Right atrium auricular region (tissue), 2 donors: ENCODE measurements around a stretch of chr12.

DNA sequence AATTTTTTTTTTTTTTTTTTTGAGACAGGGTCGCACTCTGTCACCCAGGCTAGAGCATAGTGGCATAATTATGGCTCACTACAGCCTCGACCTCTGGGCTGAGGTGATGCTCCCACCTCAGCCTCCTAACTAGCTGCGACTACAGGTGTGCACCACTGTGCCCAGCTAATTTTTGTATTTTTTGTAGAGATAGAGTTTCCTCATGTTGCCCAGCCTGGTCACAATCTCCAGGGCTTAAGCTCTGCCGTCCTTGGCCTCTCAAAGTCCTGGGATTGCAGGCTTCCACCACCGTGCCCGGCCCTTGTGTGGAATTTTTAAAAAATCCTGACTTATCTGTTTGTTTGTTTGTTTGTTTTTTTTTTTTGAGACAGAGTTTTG is 73.8 kb downstream of the RASSF3 start:
- PRO-cap, result no peak
- RAMPAGE, long total RNA, 2 experiments, result no peak in any of the 2 experiments

DNA sequence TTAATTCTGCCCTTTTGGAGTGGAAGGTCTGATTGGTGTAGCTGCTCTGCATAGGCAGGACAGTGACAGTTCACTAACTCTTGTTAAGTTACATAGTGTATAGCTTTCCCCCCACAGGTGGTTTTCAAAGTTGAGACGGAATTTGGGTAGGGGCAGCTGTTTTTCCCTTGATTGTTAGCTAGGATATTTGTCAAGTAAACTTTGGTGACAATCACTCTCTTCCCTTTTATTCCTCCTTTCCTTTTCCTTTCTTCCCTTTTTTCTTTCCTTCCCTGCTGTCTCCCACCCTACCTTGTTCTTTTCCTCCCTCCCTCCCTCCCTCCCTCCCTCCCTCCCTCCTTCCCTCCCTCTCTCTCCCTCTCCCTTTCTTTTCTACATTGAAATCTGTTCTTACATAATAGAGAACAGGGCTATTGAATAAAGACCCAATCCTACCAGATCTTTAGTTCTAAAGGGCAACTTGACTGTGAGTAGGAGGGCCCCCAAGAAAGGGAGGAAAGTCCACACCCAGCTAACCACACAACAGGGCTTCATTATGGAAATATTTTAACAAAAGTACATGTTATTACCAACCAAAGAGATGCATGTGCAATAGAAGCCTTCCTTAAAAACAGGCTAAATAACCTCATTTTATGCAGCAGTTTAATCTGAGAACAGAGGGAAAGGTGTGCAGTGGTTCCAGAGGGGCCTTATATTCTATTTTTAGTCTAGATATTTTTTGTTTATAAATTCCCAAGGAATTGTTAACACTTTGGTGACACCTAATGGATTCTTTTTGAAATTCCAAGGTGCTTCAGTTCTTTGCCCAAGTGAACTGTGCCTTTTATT is 63.2 kb downstream of the GNS start:
- PRO-cap, result no peak
- RAMPAGE, long total RNA, 2 experiments, result no peak in any of the 2 experiments

DNA sequence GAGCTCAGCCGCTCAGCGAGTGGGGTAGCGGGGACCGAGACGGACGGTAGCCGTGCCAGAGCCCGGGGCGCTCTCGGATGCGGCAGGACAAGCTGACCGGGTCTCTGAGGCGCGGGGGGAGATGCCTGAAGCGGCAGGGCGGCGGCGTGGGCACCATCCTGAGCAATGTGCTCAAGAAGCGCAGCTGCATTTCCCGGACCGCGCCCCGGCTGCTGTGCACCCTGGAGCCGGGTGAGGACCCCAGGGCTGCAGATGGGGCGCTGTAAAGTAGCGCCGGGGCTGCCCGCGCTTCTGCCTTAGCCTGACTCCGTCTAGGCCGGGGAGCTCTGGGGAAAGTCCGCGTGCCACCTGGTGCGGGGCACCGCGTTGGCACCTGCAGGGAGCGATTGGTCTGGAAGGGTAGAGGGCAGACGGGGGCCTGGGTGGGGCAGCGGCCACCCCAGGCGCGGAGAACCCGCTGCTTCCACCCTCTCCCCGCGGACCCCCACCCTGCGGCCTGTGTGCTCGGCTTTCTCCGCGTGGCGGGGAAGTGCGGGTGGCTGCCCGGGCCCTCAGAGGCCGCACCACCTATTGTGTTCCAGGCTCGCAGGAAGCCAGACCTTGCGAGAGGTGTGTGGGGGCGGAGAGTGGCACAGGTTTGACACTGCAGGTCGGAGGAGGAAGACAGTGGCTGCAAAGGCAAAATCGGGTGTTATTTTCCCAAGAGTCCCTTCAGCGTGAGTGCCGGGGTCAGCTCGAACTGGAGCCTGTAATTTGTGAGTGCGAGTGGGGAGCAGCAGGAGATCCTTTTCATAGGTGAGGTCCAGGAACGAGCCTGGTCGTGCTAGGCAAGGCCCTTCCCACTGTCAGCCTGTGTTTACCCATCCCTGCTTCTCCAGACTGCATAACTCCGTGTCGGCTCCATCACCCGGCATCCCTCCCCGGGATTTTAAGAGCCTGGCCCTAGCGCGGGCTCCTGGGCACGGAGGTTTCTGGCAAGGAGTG is 648 bp downstream of the TBC1D30 start:
- PRO-cap, result no peak
- RAMPAGE, long total RNA, 2 experiments, result no peak in any of the 2 experiments

- PRO-cap, result no peak
- RAMPAGE, long total RNA, 2 experiments, result no peak in any of the 2 experiments
Measured at GRCh38 chr12:65170787-65171232, 1.4 kb downstream of the LEMD3 start.

- PRO-cap, result no peak
- RAMPAGE, long total RNA, 2 experiments, result no peak in any of the 2 experiments
Measured at GRCh38 chr12:65176909-65177460, 7.6 kb downstream of the LEMD3 start.

GRCh38 chr12:65204633-65205393 is 35.4 kb downstream of the LEMD3 start:
- PRO-cap, result no peak
- RAMPAGE, long total RNA, 2 experiments, result no peak in any of the 2 experiments

- PRO-cap, result no peak
- RAMPAGE, long total RNA, 2 experiments, result start-site peak on the plus strand in 1 of 2 experiments, at chr12:65390640-65390808 at its widest, 7 reads per replicate
Measured at GRCh38 chr12:65390644-65391235, 112.3 kb downstream of the MSRB3 start.

- PRO-cap, result no peak
- RAMPAGE, long total RNA, 2 experiments, result no peak in any of the 2 experiments
Measured at GRCh38 chr12:65948436-65949092, 124.3 kb downstream of the HMGA2 start.

DNA sequence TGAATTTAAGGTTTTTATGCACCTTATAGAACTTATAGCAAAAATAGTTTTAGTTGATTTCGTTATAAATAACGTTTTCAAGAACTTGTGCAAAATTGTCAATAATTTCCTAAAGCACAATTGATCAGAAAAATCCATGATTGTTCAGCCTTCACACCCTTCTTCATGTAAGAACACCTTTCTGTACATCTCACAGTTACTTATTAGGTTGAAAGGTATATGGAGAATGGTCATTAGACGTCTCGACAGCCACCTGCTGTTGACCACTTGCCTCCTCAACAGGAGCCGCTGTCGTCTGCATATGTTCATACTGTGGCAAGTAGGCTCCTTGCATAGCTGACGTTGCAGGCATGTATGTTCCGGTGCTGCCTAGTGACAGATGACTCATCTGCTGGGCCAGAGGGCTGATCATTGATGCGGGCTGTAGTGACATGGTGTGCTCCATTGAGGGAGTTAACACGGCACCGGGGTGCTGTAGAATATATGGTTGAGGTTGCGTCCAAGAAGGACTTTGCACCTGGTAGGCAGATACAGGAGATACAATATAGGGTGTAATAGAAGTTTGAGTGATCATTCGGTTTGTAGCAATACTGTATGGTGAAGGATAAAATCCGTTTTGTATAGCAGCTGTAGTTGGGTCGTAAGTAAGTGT is 45.0 kb downstream of the IRAK3 start:
- PRO-cap, result no peak
- RAMPAGE, long total RNA, 2 experiments, result no peak in any of the 2 experiments

- PRO-cap, result no peak
- RAMPAGE, long total RNA, 2 experiments, result no peak in any of the 2 experiments
Measured at GRCh38 chr12:67297351-67297929, 28.3 kb downstream of the CAND1 start.

DNA sequence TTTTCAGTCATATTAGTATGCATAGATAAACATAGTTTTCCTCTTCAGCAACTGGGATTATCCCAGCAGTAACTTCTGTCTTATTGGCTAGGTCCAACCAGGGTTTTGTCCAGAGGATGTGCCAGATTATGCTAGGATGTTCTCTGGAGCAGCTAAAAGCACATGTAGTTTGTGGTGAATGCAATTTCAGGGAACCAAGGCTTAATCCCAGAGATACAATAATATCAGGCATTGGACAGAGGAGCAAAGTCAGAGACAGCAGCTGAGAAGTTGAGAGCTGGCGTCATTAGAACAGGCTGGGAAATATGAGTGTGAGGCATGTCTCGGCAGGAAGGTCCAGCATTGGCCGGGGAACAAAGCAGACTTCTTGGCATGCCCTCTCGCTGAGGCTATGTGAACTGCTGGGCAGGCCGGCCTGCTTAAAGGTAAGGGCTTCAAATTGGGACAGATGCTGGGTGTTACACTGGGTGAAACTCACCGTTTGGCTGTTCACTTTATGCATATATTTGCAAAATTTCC is 125.4 kb downstream of the CAND1 start:
- PRO-cap, result no peak
- RAMPAGE, long total RNA, 2 experiments, result no peak in any of the 2 experiments

DNA sequence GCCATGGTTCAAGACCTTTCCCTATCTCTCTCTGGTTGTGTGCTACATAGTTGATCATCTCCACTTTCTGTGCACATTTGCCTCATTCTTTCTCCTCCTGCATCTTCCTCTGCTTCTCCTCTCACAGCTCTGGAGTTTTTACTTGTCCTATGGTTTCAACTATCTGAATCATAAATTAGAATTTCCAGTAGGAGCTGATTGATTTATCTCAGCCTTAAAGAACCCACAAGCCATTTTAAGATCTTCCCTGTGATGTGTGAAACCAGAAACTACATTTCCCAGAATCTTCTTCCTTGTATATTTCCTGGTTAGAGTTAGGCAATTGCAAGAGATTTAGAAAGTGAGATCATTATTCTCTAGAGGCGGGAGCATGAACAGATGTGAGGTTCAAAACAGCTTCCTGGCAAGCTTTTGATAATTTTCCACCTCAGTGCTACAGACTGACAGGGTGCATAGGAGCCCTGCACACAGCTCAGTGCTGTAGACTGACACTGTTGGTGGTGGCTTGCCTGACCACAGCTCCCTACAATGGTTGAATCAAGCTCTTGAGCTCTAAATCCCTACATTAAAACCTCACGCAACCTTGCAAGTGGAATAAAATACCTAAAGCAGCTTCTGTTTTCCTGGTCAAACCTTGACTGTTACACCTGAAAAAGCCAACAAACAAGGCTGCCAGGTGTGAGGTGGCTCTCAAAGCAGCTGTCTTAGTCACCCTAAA is 21.4 kb upstream of the IFNG start:
- PRO-cap, result no peak
- RAMPAGE, long total RNA, 2 experiments, result no peak in any of the 2 experiments

DNA sequence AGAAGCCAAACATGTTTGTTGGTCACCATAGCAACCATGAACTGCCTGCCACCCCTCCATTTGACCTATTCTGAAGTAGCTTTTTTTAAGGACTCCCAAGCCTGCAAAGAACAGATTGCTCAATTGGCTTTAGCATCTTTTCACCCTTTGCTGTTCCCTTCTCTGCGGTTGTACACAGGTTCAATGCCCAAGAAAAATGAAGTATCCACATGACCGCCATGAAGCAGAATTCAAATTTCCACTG is 35.9 kb upstream of the MDM1 start:
- PRO-cap, result no peak
- RAMPAGE, long total RNA, 2 experiments, result no peak in any of the 2 experiments

DNA sequence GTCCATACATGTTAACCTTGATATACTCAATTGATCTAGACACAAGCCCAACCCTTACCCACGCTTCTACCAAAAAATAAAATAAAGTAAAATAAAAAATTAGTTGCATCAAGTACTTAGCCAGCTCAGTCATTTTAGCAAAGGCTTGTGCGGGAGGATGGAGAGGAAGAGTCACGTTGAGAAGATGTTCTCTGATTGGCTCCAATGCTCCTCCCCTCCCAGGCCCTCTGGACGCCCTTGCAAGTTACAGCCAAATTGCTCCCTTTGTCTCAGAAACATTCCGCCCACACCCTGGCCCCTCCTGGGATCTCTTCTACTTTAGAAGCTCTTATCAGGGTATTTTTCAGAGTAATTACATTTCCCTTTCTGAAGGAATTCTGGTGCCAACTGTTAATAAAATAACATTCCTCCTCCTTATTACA is 72.0 kb upstream of the RAP1B start:
- PRO-cap, result bidirectional peak, plus-strand start at position 253 of the sequence, minus-strand start at position 169 of the sequence
- RAMPAGE, long total RNA, 2 experiments, result no peak in any of the 2 experiments

DNA sequence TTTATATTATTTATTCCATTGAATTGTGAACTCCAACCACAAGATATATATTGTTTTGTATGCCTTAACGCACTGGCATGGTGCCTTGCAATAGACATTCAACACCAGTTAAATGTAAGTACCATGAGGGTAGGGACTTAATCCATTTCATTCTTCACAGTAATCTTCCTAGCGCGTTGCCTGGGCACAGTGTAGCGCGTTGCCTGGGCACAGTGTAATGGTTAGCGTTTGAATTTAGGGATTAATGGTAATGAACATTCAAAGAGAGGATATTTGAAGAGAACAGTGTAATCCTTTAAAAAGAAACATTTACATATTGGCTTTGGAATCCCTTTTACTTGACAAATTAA is 2.8 kb downstream of the RAP1B start:
- PRO-cap, result no peak
- RAMPAGE, long total RNA, 2 experiments, result no peak in any of the 2 experiments

- PRO-cap, result no peak
- RAMPAGE, long total RNA, 2 experiments, result no peak in any of the 2 experiments
Measured at GRCh38 chr12:68627562-68628447, 17.1 kb downstream of the RAP1B start.

DNA sequence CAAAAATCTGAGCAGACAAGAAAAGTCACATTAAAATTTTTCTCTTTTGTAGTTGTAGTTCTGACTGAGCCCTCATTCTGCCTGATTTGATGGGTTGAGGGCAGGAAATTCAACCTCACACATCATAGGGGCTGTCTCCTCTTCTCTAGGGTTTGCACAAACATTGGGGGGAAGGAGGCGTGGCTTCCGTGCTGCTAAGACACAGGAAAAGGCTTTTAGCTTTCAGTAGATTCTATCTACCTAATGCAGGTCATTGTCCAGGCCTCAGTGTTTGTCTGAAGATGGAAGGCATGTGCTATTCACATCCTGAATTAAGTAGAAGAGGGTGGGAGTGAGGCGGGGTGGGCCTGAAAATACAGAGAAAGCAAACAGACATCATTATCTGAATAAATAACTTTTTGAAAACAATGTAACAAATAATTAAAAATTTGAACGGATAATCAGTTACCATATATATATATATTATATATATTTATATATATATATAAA is 11.3 kb upstream of the NUP107 start:
- PRO-cap, result no peak
- RAMPAGE, long total RNA, 2 experiments, result no peak in any of the 2 experiments

GRCh38 chr12:68772574-68773331 is 26.8 kb downstream of the SLC35E3 start:
- PRO-cap, result no peak
- RAMPAGE, long total RNA, 2 experiments, result no peak in any of the 2 experiments

DNA sequence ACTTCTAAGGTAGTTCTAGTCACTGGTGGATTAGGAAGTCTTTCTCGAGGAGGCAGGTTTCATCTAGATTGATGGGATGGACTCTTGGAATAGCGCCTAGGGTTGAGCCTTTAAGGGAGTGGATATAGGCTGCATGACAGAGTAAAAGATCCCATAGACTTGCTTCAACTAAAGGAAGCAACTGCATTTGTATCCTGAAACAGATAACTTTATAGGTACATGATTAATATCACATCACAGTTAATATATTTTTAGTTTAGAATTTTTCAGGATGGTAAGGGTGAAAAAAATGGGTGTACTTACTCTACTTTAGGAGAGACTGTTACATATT is 30.6 kb downstream of the MDM2 start:
- PRO-cap, result no peak
- RAMPAGE, long total RNA, 2 experiments, result no peak in any of the 2 experiments

DNA sequence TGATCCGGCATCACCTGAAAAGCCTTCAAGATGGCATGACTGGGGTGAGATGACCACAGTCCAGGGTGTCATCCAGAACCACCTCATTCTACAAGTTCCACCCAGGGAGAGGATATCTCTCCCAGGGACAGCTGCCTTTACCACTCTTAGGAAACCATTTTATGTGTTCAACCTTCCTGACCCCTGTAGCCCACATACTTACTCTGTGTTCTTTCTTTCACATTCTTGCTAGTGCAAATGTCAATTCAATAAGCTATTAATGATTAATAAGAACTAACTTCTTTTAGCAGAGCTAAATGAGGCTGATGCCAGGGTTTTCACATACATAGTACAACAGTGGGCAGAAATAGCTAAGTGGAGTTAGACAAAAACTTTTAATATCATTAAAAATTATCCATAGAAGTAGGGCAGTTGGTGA is 43.5 kb upstream of the CPM start:
- PRO-cap, result no peak
- RAMPAGE, long total RNA, 2 experiments, result no peak in any of the 2 experiments